ENCODE results near the gene SP140L.

DNA sequence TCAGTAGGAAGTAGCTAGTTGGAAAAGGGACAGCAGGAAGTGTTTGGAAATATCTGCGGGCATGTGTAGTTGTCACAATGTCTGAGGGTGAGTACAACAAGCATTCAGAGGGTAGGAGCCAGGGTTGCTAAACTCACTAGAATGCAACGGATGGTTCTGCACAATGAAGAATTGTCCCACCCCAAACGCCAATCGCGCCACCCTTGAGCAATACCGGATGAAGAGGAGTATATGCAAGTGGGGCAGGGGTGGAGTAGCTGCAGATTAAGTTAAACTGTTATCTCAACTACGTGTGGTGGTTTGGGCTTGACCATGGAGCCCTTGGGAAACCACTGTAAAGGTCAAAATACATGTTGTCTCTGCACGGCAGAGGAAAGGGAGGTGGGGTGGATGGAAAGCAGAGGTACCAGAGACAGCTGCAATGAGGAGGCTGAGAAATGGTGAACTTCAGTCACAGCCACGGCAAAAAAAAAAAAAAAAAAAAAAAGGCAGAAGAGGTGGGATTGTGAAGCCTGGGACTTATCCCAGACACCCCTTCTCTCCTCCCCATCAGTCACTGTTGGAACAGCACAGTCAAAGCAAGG is 5.2 kb downstream of the CCL20 start:
- RRBS: no CpG with 5 or more reads among the region's 9 CpGs

DNA sequence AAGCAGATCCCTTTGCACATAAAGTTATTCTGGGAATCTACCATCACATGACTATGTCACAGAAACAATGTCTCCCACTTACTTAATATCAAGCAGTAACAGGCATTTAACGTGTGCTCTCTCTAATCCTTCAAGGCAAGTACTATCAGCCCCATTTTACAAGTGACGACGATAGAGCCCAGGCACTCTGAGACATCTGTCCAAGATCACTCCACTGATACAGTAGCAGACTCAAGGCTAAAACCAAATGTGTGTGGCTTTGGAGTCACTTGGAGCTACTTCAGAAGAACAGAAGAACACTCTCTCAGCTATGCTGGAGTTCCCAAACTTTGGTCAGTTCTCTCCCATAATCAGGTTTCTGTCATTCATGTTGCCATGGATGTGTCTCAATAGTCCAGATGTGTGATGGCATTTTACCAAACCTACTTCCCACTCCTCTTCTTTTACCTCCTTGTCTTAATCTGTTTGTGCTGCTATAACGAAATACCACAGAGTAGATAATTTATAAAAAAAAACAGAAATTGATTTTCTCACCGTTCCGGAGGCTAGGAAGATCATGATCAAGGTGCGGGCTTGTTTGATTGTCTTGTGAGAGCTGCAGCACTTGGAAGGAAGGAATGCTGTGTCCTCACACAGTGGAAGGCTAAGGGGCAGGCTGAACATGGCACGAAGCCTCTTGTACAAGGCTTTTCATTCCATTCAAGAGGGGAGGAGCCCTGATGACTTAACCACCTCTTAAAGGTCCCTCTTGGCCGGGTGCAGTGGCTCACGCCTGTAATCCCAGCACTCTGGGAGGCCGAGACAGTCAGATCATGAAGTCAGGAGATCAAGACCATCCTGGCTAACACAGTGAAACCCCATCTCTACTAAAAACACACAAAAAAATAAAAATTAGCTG is 39.4 kb downstream of the PID1 start:
- RRBS: no CpG with 5 or more reads among the region's 11 CpGs

DNA sequence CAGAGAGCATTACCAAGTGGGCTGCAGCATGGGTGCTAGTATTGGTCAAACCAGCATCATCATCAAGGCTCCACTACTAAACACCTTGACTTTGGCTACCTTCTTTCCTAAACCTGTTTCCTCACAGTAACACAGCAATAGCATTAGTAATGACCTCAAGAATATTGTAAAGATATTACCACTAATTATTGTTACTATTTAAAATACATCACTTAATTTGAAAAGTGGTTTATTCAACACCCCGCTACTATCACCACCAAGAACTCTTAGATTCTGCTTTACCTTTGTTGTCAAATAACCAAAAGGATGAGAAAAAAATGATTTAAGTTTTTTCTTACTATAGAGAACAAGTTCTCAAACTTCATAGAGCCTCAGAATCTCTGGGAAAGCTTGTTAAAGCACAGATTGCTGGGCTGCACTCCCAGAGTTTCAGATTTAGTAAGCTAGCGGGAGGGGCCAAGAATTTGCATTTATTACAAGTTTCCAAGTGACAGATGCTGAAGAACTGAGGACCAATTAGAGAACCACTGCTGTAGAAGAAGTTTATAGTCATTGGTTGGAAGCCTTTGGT is 32.2 kb downstream of the PID1 start:
- RRBS: no CpG with 5 or more reads among the region's 2 CpGs

GRCh38 chr2:229242429-229243373 is 28.4 kb downstream of the PID1 start:
- RRBS: no CpG with 5 or more reads among the region's 4 CpGs

GRCh38 chr2:229409915-229410807 is 139.1 kb upstream of the PID1 start:
- RRBS: no CpG with 5 or more reads among the region's 10 CpGs

GRCh38 chr2:229542714-229542995 is 171.7 kb downstream of the DNER start:
- RRBS: no CpG with 5 or more reads among the region's 3 CpGs

- RRBS: no CpG with 5 or more reads among the region's 11 CpGs
These were observed at the start of gene SP140L for GRCh38 chr2:230326725-230327420. TSS of gene SP140L (plus strand) at chr2:230327193.

DNA sequence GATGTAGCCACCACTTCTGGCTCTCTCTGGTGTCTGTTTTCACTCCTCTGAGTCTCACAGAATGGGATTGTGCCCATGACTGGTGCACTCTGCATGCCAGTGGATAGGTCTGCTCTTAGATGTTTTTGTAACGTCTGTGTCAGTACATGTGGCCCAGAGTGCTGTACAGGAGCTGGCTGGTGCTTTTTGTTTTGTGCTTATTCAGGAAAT is 6.8 kb upstream of the SP100 start:
- RRBS: no CpG with 5 or more reads among the region's 1 CpG

- RRBS: no CpG with 5 or more reads among the region's 6 CpGs
These were observed 51.0 kb downstream of the SP100 start for GRCh38 chr2:230466984-230467416.

DNA sequence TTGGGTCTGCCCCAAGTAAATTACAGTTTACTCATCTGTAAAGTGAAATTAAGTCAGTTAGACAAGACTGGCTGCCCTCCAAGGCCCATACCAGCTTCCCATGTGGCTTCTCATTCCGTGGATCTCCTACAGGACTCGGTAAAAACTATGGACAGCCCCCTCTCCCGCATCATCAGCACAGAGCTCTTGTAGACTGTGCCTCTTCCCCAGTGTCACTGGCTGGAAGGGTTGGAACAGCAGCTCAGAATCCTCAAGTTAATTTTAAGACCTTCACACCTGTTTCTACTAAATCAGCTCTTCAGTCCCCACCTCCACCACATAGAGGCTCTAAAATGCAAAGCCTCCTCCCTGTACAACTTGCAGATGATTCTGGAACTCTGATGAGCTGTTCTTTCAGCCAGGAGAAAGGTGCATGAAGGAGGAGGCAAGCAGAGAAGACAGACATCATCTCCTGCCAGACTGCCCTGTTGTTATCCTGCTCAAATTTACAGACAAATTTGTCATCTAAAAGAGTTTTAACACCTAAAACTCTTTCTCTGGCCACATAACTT is 83.0 kb downstream of the SP100 start:
- RRBS: no CpG with 5 or more reads among the region's 3 CpGs

- RRBS: no CpG with 5 or more reads among the region's 5 CpGs
These were observed 96.9 kb downstream of the SP100 start for GRCh38 chr2:230512697-230513526.

GRCh38 chr2:230526165-230527112 is 110.4 kb downstream of the SP100 start:
- RRBS: no CpG with 5 or more reads among the region's 12 CpGs

DNA sequence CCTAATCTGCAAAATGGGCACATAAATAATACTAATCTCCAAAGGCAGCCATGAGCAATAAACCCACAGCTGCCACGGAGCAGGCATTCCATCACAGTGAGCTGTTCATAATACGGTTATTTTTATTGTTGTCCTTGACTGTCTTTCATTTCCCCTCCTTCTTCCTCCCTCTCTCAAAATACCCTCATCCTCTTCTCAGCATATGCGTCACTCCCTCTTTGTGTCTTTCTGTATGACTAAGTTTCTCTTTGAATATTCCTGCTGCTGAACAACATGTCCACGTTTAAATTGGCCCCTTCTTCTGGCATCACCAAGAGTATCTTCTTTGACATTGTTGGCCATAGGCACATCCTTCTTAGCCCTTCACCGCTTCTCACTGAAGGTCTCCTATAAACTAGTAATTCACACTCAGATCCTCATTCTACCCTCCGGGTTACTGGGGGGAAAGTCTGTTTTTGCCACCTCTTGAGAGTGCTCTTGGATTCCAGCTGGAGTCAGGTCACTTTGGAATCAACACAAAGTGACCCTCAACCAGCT is 129.6 kb upstream of the CAB39 start:
- RRBS: no CpG with 5 or more reads among the region's 6 CpGs

- RRBS: no CpG with 5 or more reads among the region's 4 CpGs
These were observed 123.2 kb upstream of the CAB39 start for GRCh38 chr2:230589313-230589923.

- RRBS: no CpG with 5 or more reads among the region's 11 CpGs
These were observed 68.9 kb upstream of the CAB39 start for GRCh38 chr2:230643447-230644475.

GRCh38 chr2:230793711-230794523 is 70.8 kb upstream of the ITM2C start:
- RRBS: no CpG with 5 or more reads among the region's 6 CpGs

- RRBS: no CpG with 5 or more reads among the region's 4 CpGs
These were observed 53.4 kb upstream of the ITM2C start for GRCh38 chr2:230811246-230811770.

- RRBS: no CpG with 5 or more reads among the region's 4 CpGs
These were observed 21.6 kb upstream of the ITM2C start for GRCh38 chr2:230843073-230843573.

DNA sequence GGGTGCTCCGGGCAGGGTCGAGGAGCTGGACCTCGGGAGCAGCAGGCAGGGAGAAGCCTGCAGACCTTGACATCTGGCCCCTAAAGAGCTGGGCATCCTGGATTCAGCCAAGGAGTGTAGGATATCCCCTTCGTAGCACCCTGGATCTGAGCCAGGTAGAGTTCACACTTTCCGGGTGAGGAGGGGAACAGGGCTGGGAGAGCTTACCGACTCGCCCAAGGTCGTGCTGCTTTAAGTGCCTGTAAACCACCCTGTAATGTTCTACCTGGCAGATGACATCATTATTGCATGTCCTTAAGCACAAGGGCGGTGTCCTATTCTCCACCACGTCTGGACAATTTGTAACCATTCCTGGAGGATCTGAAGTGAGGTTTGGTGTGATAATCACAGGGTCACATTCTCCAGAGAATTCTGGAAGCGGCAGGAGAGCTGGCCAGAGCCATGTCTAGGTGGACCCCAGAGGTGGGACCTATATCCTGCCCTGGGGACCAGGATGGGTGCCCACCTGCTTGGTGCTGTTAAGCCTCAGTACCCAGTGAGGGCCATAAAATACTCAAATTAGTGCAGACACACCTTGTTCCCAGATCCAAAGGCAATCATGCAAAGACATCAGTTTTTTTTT is 14.7 kb downstream of the ITM2C start:
- RRBS: no CpG with 5 or more reads among the region's 11 CpGs

- RRBS: no CpG with 5 or more reads among the region's 6 CpGs
These were observed 29.2 kb downstream of the GPR55 start for GRCh38 chr2:230895610-230896396.